LNCaP clone FGC (cell line): ENCODE measurements around a stretch of chr6.

- RRBS, 2 experiments, result no CpG with 5 or more reads among the region's 11 CpGs
Measured at GRCh38 chr6:108655907-108656891, 95.5 kb downstream of the FOXO3 start.

DNA sequence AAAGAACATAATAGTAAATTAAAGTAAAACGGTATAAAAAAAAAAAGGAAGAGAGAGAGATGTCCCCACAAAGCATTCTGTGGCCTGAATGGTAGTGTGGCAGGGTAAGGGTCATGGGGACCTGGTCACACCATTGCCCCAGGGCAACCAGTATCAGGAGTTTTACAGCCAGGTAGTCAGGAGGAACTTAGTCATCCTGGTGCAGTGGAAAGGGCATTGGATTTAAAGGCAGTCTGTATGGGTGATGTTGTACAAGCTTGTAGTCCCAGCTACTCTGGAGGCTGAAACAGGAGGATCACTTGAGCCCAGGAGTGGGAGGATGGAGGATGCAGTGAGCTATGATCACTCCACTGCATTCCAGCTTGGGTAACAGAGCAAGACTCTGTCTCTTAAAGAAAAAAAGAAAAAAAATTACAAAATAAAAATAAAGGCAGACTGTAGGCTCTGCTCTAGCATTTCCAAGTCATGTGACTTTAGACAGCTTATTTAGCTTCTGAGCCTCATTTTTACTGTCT lies 112.8 kb upstream of the ARMC2 start:
- RRBS, 2 experiments, result no CpG with 5 or more reads among the region's 1 CpG

DNA sequence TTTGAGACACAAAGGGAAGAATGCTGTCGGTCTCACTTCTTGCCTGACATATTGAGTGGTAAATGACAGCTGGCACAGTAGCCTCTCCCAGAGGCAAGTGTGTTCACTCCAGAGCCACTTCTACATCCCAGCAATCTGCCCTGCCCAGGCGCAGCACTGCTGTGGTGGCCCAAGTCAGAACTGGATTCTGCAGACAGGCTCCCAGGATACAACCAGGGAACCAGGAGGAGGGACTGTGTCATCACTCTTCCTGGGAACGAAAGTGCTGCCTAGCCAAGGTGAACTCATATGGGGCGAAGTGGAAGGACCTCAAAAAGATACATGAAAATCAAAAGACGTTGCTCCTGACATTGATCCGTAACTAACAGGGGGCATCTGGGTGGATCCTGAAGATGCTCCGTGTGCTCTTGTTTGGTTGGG lies 103.2 kb upstream of the ARMC2 start:
- RRBS, 2 experiments, result no CpG with 5 or more reads among the region's 7 CpGs

GRCh38 chr6:108851037-108851410 lies 2.8 kb downstream of the ARMC2 start:
- RRBS, 2 experiments, result no CpG with 5 or more reads among the region's 4 CpGs

DNA sequence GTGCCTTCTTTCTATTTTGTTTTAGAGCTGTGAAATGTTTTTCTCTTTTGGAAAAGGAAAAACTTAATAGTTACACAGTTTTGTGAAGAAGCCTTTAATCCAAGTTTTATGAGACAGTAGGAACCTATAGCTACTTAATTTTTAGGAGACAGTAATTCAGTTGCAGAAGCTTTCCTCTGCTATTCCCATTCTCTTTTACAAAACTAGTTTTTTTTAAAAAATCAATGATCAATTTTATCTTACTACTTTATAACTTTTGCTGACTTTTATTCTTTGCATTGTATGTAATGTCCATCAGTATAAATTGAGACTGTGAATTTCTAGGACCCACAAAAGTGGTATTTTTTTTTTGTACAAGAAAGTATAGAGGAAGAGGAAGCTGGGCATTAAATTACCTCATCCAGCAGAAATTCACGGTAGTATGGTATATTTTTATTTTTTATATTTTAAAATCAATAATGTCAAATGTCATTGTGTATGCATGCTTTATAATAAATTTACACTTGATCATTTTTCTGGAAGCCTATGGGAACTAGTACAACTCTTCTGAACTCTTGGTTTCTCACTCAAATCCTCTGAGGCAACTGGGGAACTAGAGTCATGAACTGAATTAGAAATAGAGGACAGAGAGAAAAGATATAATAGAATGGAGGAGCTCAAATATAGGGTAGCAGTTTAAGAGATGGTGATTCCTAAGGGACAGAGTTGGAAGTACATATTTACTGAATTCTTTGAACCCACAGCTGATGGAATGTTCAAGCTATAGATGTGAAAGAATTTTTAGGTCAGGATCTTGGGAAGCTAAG lies 68.3 kb downstream of the CEP57L1 start:
- RRBS, 2 experiments, result no CpG with 5 or more reads among the region's 1 CpG

DNA sequence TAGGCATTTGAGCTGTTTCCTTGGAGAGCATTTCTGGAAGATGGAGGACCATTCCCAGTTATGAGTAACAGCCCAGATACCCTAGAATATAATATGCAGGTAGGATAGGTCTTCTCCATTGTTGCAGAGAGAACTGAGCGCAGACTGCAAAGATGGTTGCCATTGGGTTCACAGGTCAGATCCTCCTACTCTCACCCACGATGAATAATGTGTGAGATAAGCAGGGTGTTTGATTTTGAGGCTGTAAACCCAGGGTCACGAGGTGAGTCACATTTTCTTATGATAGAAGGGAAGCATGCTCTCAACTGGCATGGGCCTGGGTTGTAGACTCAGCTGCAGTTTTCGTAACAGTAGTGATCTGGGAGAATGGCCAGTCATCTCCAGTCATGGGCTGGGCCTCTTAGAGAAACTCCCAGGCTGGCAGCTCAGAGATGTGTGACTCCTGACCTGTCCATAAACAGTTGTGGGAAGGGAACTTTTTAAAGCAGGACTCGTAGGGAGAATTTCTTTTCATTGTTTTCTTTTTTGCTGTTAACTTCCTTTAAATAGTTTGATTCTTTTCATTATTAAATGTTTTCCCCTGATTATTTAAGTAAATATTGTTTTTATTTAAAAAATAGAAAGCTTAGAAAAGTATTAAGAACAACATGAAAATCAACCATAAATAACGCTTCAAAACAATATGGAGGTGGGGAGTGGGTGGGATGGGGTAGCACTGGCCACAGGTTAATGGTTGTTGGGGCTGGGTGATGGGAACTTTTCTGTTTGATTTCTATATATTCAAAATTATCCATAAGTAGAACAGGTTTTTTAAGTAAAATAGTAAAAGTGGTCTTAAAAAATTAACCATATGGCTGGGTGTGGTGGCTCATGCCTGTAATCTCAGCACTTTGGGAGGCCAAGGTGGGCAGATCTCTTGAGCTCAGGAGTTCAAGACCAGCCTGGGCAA lies 74.0 kb downstream of the CD164 start:
- RRBS, 2 experiments, result no CpG with 5 or more reads among the region's 6 CpGs

DNA sequence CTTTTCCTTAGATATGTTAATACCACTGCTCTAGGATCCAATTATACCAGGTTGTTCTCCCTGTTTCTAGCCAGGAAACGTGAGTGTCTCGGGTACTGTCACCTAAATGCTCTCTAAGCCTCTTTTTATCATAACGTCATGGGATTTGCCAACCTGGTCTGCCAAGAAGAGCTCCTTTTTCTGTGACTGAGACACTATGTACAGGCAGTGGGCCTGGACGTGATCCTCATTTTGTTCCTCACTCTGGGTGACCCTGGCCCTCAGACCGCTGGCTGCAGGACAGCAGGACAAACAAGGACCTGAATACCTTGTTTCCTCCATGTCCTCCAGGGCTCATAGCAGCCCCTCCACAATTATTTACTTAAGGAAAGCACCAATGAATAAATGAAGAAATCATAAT lies 69.1 kb downstream of the CD164 start:
- RRBS, 2 experiments, result no CpG with 5 or more reads among the region's 5 CpGs

- RRBS, 2 experiments, result 89 to 94% methylated on average over 1 of the region's 8 CpGs
Measured at GRCh38 chr6:109316489-109317117, 65.7 kb downstream of the CD164 start.

- RRBS, 2 experiments, result no CpG with 5 or more reads among the region's 27 CpGs
Measured at GRCh38 chr6:109456562-109457798, 1.4 kb upstream of the MICAL1 start.

GRCh38 chr6:109458775-109459279 lies 3.3 kb upstream of the MICAL1 start:
- RRBS, 2 experiments, result no CpG with 5 or more reads among the region's 5 CpGs

DNA sequence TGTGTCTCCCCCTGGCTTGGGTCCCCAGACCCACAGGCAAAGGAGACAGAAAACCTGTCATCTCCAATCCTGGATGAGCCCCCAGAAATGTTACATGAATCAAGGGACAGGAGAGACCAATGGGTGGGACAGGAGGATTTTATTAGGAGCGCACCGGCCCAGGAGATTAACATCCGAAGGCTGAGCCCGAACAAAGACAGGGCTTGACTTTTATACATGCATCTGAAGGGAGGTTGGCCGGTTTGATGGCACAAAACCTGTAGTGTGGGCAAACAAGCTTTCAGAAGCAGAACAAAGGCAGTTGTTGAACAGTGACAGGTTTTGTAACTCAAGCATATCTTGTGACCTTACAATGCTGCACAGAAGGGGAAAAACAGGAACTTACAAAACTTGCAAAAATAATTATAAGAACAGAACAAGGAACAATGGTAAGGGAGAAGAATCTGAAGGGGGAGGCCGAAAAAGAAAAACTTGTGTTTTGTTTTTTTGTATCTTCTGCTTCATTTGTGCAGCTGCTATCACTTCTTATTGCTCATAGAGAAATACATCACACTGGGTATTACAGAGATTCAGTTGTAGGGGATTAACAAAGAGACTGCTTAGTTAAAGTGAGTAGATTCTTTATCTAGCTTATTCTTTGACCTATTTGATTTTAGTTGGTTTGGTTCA lies 83.8 kb upstream of the GPR6 start:
- RRBS, 2 experiments, result 92 to 98% methylated on average over 4 of the region's 6 CpGs

GRCh38 chr6:110782521-110783445 lies 32.5 kb downstream of the CDK19 start:
- RRBS, 2 experiments, result no CpG with 5 or more reads among the region's 4 CpGs

- RRBS, 2 experiments, result no CpG with 5 or more reads among the region's 4 CpGs
Measured at GRCh38 chr6:111096097-111096687, 8.9 kb downstream of the SLC16A10 start.

GRCh38 chr6:111126850-111127232 lies 39.5 kb downstream of the SLC16A10 start:
- RRBS, 2 experiments, result no CpG with 5 or more reads among the region's 3 CpGs

- RRBS, 2 experiments, result no CpG with 5 or more reads among the region's 4 CpGs
Measured at GRCh38 chr6:111387442-111388381, 95.3 kb downstream of the REV3L start.

DNA sequence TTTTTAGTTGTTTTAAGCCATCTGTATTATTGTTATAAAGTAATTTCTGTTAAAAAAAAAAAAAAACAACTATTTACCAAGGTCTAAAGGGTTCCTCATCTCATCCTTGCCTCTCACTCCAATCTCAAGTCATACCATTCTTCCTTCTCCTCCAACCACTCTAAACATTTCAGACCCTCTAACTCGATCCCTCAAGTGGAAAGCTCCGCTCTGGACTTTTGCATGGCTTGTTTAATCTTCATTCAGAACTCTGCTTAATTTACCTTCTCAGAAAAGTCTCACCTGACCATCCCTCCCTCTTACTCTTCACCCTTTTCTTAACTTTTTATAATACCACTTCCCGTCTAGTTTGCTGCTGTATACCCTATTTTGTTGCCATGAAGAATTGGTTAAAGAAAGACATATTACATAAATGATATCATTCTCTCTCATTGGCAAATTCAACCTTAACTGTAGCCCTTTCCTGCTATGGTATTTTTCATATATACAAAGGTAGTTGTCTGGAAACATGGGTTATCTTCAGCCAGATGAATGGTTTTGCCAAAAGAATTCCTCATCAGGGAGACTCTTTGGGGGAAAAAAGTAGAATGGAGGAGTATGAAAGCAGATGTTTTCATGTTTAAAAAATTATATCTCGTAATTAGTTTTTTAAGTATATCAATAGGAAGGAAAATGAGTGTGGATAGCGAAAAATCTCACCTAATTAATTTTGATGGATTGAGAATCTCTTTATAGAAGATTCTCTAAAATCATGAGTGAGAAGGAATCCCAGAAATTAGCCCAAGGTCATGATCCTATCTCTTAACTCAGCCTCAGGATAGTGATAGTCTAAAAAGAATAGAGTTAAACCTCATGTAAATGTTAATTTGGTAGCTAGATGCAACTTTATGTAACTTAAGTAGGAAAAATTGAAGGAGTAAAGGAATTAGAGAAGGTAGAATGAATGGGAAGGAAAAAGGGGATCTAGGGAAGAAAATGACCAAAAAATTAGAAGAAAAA lies 70.0 kb downstream of the REV3L start:
- RRBS, 2 experiments, result no CpG with 5 or more reads among the region's 5 CpGs

GRCh38 chr6:111477331-111478009 lies 5.5 kb downstream of the REV3L start:
- RRBS, 2 experiments, result no CpG with 5 or more reads among the region's 3 CpGs

GRCh38 chr6:111478072-111478537 lies 4.9 kb downstream of the REV3L start:
- RRBS, 2 experiments, result no CpG with 5 or more reads among the region's 3 CpGs